Right cardiac atrium (tissue), 1 donor: Measurements from ENCODE around the gene DLK1.

DNA sequence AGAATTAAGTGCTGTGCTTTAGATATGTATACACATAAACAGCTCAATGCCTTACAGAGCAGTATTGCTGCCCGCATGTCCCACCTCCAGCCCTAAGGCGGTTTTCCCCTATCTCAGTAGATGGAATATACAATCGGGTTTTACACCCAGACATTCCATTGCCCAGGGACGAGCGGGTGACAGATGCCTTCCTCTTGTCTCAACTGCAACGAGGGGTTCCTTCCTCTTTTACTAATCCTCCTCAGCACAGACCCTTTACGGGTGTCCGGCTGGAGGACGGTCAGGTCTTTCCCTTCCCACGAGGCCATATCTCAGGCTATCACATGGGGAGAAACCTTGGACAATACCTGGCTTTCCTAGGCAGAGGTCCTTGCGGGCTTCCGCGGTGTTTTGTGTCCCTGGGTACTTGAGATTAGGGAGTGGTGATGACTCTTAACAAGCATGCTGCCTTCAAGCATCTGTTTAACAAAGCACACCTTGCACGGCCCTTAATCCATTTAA is 5.9 kb upstream of the SLC25A29 start:
- PRO-cap: no peak

GRCh38 chr14:100317824-100318667 is 5.1 kb upstream of the SLC25A47 start:
- PRO-cap: bidirectional peak, plus-strand start at chr14:100318486, minus-strand start at chr14:100318325

DNA sequence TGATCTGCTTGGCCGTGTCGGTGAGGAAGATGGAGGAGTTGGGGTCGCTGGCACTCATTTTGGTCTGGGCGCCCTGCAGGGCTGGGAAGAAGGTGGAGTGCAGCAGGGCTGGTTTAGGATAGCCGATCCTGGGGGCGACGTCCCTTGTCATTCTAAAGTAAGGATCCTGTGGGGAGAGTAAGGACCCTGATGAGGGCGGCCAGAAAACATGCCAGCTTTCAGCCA is 19.2 kb downstream of the SLC25A47 start:
- PRO-cap: no peak

DNA sequence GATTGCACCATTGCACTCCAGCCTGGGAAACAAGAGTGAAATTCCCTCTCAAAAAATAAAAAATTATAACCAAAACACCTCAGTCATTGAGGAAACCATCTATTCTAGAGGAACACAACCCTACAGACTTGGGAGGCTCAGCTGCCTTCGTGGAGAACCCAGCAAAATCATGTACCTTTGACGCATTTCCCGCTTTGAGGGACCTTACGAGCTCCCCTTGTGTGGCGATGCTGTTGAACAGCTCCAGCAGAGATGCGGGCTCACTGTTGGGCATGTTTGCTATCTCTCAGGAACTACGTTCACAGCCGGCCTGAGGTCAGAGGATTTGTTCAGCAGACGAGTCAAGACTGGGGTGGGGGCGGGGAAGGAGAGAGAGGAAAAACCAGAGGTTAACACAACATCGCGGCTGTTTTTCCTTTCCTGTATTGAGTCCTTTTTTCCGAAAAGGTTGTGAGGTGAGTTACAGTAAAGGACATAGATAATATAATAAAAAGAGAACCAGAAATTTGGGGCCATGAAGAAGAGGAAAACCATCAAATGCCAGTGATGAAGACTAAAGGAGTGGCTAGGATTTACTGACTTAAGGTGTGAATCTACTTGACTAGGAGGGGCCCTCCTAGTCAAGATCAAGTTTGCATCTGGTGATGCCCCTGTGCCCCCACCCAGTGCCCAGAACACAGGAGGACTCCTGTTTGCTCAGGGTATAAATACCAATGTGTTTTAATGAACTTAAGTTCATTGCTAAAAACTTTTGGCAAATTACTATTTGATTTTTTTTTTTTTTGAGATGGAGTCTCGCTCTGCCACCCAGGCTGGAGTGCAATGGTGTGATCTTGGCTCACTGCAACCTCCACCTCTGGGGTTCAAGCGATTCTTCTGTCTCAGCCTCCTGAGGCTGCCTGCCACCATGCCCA is 6.0 kb downstream of the WARS1 start:
- PRO-cap: no peak

GRCh38 chr14:100371590-100372245 is 3.4 kb downstream of the WARS1 start:
- PRO-cap: no peak

DNA sequence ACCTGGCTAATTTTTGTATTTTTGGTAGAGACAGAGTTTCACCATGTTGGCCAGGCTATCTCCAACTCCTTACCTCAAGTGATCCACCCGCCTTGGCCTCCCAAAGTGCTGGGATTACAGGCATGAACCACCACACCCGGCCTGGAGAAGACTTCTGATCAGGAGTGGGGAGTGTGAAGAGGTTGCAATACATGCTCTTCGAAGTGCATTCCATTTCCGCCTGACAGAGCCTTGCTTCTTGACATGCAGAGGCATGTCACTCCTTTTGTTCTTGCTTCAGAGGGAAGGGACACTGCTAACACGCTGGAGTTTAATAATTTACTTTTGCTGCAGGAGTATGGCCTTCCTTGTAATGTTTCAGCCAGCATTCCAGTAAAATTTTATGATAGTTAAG is 21.7 kb downstream of the WDR25 start:
- PRO-cap: no peak

- PRO-cap: no peak
Observed at GRCh38 chr14:100406073-100407179, 30.1 kb downstream of the WDR25 start.

DNA sequence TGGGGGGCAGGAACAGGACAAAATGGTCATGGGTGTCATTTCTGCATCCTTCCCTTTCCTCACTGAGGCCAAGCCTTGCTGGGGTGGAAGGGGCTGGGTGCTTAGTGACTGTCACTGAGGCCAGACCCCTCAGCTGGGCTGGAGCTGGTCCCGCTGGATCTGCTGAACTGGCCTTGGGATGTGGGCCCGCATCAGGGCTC is 57.9 kb downstream of the BEGAIN start:
- PRO-cap: no peak

- PRO-cap: no peak
Observed at GRCh38 chr14:100640144-100640470, 52.9 kb upstream of the BEGAIN start.

DNA sequence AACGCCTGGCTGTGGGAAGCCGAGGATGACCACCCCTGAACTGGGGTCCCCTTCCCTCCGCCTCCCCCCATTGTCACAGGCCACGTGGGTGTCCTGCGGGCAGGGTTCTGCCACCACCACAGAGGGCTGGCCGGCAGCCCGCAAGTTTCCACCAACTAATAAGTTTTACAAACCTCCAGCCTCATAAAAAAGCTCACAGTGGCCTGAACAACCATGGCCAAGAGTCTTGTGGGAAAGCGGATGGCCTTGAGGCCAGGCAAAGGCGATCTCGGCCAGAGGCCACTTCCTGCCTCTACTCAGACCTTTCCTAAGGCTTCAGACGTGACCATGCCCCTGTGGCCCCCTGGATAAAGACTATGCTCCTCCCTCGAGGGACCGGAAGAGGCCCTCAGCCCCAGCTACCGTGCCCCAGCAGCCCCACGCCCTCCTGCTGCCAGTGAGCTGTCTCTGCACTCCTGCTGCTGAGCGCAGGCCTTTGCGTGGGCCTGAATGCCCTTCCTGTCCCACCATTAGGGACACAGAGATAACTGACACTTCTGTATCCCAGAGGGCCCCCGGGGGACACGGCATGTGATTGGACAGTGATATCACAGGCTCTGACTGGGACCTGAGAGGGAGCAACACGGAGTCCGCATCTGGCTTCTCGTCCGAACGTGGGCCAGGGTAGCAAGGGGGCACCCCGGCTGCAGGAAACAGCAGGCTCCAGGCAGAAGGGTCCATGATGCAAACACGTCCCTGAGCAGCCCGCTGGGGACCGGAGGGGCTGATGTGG is 46.0 kb upstream of the DLK1 start:
- PRO-cap: no peak

DNA sequence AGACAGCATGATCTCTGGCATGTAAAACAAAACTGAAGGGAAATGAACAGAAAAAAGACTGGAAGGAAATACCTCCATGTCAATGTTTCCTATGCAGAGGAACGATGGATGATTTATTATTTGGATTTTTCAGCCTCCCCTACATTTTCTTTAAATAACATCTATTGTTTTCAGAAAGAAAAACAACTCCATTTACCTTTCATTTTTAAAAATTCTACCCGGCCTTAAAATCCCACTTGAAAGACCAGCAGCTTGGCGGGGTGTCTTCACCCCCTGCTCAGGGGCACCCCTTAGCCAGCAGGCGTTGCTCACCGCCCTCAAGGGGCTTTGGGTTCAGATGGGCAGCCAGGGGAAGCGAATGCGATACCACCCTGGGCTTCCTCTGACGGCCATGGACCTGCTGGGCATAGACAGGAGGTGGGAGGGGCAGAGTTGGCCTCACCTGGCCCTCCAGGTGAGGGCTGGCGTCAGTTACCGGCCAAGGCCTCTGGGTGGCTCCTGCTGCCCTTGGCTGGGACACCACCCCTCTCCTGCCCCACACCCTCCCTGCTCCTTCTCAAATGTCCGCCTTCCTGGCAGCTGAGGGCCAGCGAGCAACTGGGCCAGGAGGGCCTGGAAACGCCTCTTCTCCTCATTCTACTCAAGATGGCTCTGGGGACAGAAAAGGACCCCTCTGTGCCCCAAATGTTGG is 18.5 kb upstream of the DLK1 start:
- PRO-cap: no peak

DNA sequence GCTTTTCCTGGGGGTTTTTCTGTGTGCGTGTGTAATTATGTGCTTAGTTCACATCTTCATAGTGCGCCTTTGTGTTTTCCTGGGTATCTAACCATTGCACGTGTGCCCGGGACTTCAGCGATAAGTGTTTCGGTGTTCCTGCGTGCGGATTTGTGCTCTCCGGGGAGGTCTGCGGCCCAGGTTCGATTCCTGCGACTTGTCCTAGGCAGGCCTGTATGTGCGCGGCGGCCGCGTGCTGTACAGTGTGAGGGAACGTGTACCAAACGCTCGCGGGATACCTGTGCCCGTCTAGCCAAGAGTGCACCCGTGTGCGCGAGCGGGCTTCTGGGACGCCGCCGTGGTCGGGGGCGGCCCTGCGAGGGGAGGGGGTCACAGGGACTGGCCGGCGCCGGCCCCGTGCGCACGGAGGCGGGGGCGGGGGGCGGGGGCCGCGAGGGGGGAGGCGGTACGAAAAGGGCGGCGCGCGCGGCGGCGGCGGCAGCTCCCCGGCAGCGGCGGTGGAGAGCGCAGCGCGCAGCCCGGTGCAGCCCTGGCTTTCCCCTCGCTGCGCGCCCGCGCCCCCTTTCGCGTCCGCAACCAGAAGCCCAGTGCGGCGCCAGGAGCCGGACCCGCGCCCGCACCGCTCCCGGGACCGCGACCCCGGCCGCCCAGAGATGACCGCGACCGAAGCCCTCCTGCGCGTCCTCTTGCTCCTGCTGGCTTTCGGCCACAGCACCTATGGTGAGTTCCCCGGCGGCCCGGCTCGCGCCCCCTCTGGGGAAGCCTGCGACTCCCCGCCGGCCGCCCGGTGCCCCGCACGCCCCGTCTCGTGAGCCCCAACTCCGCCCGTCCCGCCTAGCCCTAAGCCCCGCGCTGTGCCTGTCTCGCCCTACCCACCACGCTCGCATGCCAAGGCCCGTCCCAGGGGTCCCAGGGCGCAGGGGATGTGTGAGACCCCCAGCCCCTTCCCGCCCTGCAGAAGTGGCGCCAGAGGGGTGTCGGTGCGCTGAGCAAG is at the start of gene DLK1:
Gene DLK1, plus strand, starts transcription at position 477 of the 994 bp plus-strand sequence.
- PRO-cap: no peak

- PRO-cap: no peak
Observed at GRCh38 chr14:100771156-100771643, 44.5 kb downstream of the DLK1 start.

- PRO-cap: no peak
Observed at GRCh38 chr14:100907219-100907707, 3.7 kb upstream of the RTL1 start.

- PRO-cap: no peak
Observed at GRCh38 chr14:100923947-100924530, 20.5 kb upstream of the RTL1 start.

GRCh38 chr14:100935865-100936204 is 32.3 kb upstream of the RTL1 start:
- PRO-cap: no peak

DNA sequence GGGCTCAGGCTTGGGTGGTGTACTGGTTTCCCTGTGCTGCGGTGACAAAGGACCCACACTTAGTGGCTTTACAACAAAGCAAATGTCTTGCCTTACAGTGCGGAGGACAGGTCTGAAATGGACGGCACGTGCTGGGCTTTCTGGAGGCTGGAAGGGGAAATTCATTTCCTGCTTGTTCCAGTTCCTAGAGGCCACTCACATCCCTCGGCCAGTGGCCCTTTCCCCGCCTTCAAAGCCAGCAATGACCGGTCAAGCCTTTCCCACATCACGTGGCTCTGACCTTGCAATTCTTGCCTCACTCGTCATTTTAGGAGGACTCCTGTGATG is 298.2 kb upstream of the RTL1 start:
- PRO-cap: no peak

GRCh38 chr14:101408305-101408636 is 353.2 kb upstream of the PPP2R5C start:
- PRO-cap: no peak

- PRO-cap: no peak
Observed at GRCh38 chr14:101495760-101496312, 265.7 kb upstream of the PPP2R5C start.

GRCh38 chr14:101559792-101560897 is 201.4 kb upstream of the PPP2R5C start:
- PRO-cap: no peak